ENCODE results near the genes RFTN1 and KCNH8.

GRCh38 chr3:16481348-16481647 lies 32.2 kb downstream of the RFTN1 start:
- RRBS, result no CpG with 5 or more reads among the region's 2 CpGs
CAGE:
- cytosol, long polyA plus RNA, result no peak
- long polyA plus RNA, result no peak
- nucleus, long polyA plus RNA, result no peak

DNA sequence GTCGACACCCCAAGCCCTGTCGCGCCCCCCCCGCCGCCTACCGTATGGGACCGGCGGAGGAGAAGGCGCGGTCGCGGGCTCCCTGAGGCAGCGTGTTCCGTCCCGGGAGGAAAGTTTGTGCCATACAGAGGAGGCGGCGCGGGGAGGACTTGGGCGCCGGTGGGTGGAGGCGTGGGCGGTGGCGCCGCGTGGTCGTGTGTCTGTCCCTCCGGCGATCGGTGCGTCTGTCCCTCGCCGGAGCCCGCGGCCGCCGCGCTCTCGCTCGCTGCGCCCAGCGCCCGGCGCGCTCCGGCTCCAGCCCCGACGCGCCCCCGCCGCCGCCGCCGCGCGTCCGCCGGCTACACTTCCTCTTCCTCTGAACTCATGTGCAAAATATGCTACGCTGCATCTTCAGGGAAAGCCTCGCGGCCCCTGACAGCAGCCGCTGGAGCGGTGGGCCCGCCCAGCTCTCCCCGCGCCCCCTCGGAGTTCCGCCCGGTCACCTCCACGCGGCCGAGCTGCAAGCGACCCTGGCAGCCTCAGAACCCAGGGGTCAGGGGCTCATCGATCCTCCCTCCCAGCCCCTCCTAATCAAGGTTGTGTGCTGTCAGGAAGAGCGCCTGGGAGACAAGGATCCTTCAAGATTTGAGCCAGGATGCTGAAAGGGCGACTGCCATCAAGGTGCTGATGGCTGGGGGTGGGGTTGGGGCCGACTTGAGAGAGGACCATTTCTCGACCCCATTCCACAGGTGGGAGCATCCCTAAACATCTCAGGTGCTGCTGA lies at the start of gene RFTN1:
Gene RFTN1 (minus strand): TSS at position 299 of the 763 bp plus-strand sequence.
- RRBS, result 1% methylated on average over 51 of the region's 77 CpGs
CAGE:
- cytosol, long polyA plus RNA, result no peak
- long polyA plus RNA, result no peak
- nucleus, long polyA plus RNA, result start-site peak on the minus strand centred at position 196 of the sequence, 175 bp wide, 57 and 101 reads in 2 replicates

GRCh38 chr3:16536136-16536449 lies 22.6 kb upstream of the RFTN1 start:
- RRBS, result no CpG with 5 or more reads among the region's 8 CpGs
CAGE:
- cytosol, long polyA plus RNA, result no peak
- long polyA plus RNA, result no peak
- nucleus, long polyA plus RNA, result no peak

DNA sequence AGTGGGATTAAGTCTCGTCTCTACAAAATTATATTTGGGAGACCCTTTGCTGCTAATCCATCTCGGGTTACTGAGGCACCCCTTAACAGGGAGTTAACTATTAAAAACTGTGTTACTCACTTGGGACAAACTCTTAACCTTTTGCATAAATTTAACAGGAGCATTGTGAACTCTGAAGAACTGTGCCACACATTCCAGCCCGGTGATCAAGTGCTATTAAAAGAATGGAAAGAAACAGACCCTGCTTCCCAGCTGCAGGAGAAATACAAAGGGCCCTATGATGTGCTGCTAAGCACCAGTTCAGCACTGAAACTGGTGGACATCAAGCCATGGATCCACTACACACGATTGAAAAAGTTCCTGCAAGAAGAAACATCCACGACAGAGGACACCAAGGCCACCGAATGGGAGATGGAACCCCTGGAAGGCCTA lies 114.8 kb upstream of the PLCL2 start:
- RRBS, result no CpG with 5 or more reads among the region's 6 CpGs
CAGE:
- cytosol, long polyA plus RNA, result no peak
- long polyA plus RNA, result no peak
- nucleus, long polyA plus RNA, result no peak

- RRBS, result no CpG with 5 or more reads among the region's 4 CpGs
CAGE:
- cytosol, long polyA plus RNA, result no peak
- long polyA plus RNA, result no peak
- nucleus, long polyA plus RNA, result no peak
Measured at GRCh38 chr3:17088905-17089336, 204.2 kb downstream of the PLCL2 start.

- RRBS, result no CpG with 5 or more reads among the region's 4 CpGs
CAGE:
- cytosol, long polyA plus RNA, result no peak
- long polyA plus RNA, result no peak
- nucleus, long polyA plus RNA, result no peak
Measured at GRCh38 chr3:17090117-17090645, 205.4 kb downstream of the PLCL2 start.

- RRBS, result no CpG with 5 or more reads among the region's 16 CpGs
CAGE:
- cytosol, long polyA plus RNA, result no peak
- long polyA plus RNA, result no peak
- nucleus, long polyA plus RNA, result no peak
Measured at GRCh38 chr3:17151403-17152197, 266.8 kb downstream of the PLCL2 start.

DNA sequence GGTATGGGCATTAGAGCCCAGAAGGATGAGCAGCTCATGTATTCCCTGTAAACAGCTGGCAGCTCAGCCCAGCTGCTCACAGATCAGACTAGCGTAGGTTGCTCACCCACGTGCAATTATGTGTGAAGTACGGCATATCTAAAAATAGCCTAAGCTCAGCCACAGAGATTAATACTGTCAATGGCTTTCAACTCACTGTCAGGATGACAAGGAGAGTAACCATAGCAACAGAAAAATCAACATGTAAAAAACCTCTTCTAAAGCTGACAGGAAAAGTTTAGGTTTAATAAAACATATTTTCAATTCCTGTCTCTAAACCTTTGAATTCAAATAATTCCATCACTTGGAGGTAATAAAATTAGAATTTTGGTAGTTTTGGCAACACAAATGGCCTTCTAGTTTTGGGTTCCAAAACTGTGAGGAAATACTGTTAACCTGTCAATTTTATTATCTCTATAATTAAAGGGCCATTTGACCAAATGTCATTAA lies 295.2 kb downstream of the PLCL2 start:
- RRBS, result no CpG with 5 or more reads among the region's 3 CpGs
CAGE:
- cytosol, long polyA plus RNA, result no peak
- long polyA plus RNA, result no peak
- nucleus, long polyA plus RNA, result no peak

CAGE:
- cytosol, long polyA plus RNA, result no peak
- long polyA plus RNA, result no peak
- nucleus, long polyA plus RNA, result no peak
Measured at GRCh38 chr3:17239275-17239474, 354.4 kb downstream of the PLCL2 start.

GRCh38 chr3:17733074-17733429 lies 9.4 kb downstream of the TBC1D5 start:
- RRBS, result no CpG with 5 or more reads among the region's 2 CpGs
CAGE:
- cytosol, long polyA plus RNA, result no peak
- long polyA plus RNA, result no peak
- nucleus, long polyA plus RNA, result no peak

GRCh38 chr3:18366254-18366988 lies 58.7 kb downstream of the SATB1 start:
- RRBS, result no CpG with 5 or more reads among the region's 4 CpGs
CAGE:
- cytosol, long polyA plus RNA, result no peak
- long polyA plus RNA, result no peak
- nucleus, long polyA plus RNA, result no peak

GRCh38 chr3:18743796-18744104 lies 318.6 kb upstream of the SATB1 start:
- RRBS, result no CpG with 5 or more reads among the region's 2 CpGs
CAGE:
- cytosol, long polyA plus RNA, result no peak
- long polyA plus RNA, result no peak
- nucleus, long polyA plus RNA, result no peak

DNA sequence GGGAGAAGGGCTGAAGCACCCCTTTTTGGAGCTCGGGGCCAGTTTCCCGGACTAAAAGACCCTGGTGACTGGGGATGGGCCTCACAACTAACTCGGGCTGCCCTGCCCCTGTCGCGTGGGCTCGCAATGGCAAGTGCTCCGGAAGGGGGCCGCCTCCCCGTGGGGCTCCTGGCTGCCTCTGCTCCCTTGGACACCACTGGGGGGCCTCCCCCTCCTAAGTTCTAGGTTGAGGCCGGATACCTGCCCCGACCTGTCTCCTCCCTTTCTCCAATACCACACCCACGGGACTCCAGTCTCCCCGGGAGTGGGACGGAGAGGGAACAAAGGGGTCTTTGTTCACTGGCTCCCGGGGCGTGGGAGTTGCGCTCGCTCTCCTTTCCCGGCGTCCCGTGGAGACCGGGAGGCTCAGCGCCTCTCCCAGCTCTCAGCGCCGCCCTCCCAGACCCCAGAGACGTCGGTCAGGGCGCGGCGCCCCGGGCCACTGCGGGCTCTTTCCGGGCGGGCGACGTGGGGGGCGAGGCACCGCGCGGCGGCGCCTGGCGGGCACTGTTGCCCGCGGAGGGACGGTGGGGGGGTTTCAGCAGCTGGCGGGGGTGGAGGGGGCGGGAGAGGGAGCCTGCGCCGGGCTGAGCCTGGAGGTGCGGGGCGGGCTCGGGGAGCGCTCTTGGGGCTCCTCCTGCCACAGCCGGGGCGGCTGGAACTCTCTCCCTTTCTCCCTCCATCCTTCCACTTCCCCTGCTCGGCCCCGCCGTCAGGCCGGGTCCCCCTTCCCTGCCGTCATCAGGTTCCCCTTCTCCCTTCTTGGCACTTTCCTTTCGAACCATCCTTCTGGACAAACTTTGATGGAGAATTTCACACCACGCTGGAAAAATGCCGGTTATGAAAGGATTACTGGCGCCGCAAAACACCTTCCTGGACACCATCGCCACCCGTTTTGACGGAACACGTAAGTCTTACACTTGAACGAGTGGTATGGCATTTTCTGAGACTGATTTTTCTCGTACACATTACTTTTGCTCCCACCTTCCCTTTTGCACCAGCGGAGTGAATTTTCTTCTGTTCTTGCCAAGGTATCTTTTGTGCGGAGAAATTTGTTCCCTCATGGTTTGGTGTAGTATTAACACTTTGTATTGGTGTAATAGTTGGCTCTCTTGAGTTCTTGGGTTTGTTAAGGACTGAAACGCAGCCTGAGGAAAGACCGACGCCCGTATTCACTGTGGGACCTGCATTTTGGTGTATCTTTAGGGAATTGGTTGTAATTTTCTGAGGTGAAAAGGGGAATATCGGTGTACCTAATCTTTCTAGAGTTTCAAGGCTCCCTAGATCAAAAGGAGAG lies at the start of gene KCNH8:
Gene KCNH8 (plus strand): TSS at position 661 of the 1,336 bp plus-strand sequence.
- RRBS, result 2% methylated on average over 34 of the region's 79 CpGs
CAGE:
- cytosol, long polyA plus RNA, result no peak
- long polyA plus RNA, result no peak
- nucleus, long polyA plus RNA, result no peak

DNA sequence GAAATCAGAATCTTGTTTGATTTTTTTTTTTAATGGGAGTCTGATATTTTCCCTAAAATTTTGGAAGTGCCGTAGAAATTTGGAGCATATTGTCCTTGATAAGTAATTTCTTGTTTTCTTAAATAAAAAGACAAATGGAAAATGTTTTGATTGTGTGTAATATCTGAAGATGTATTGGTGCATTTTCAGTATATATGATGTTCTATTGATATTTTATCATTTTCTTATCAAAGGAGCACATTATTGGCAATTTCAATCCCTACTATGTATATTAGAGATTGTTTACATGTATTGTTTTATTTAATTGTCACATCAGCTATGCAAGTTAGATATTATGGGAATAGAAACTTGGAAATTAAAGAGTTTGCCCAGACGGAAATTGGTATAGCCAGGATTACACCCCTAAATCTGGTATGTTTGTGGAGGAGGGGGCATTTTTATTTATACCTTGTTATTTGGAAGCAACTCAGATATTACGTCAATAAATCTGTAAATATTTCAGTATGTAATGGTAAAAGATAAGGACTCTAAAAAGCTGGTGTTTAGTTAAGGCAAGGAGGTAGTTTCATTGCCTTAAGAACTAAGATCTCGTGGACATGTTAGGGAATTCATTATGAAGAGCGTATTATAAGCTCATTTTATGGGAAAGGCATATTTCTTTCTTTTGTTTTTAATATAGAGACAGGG lies 2.0 kb downstream of the RAB5A start:
- RRBS, result no CpG with 5 or more reads among the region's 5 CpGs
CAGE:
- cytosol, long polyA plus RNA, result no peak
- long polyA plus RNA, result no peak
- nucleus, long polyA plus RNA, result no peak

DNA sequence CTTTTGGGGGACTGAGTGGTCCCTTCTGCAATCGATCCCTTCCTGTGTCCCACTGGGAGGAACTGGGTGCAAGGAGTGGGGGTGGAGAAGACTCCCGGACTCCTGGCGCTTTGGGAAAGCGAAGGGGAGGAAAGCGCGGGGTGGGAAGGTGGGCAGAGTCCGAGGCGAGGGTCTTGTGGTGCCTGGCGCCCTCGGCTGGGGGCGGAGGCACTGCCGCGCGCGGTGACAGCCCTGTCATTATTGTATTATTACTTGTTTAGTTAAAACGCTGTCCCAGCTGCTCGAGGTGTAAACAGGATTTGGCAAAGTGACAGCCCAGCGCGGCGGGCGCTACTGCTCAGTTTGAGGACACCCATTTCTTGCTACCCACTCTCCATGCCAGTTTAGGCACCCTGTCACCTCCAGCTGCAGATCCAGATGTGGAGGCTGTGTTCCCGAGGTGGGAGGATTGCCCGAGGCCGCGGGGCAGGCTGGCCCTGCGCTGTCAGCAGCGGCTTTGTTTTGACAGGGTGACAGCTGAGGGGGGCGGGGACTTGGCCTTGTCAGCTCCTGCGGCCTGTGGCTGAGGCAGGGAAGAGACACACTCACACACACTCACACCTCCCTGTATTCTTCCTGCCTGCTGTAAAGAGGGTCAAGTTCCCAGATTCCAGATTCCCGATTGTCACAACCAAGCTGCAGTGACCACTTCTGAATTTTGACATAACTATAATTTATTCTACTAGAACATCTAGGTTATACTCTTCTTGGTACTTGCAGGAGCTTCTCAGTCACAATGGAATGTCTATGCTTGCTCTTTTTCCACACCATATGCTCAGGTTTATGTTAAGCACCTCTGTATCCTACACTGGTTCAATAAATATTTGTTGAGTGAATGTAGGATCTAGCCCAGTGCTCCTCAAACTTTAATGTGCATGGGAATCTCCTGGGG lies 1.2 kb downstream of the KAT2B start:
- RRBS, result no CpG with 5 or more reads among the region's 30 CpGs
CAGE:
- cytosol, long polyA plus RNA, result no peak
- long polyA plus RNA, result no peak
- nucleus, long polyA plus RNA, result no peak

DNA sequence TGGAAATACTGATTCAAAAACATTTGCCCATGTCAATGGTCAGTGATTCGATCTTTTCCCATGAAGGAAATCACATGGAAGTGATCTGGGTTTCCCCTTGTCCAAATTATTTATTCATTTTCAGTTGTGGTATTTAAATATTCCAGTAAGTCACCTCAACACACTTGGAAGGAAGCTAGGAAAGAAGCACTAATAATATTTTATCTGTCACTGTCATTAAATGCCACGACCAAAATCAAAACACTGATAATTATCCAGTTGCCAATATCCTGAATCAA lies 78.5 kb downstream of the ZNF385D start:
- RRBS, result no CpG with 5 or more reads among the region's 2 CpGs
CAGE:
- cytosol, long polyA plus RNA, result no peak
- long polyA plus RNA, result no peak
- nucleus, long polyA plus RNA, result no peak

CAGE:
- cytosol, long polyA plus RNA, result no peak
- long polyA plus RNA, result no peak
- nucleus, long polyA plus RNA, result no peak
Measured at GRCh38 chr3:23427085-23427638, 224.0 kb downstream of the UBE2E2 start.

DNA sequence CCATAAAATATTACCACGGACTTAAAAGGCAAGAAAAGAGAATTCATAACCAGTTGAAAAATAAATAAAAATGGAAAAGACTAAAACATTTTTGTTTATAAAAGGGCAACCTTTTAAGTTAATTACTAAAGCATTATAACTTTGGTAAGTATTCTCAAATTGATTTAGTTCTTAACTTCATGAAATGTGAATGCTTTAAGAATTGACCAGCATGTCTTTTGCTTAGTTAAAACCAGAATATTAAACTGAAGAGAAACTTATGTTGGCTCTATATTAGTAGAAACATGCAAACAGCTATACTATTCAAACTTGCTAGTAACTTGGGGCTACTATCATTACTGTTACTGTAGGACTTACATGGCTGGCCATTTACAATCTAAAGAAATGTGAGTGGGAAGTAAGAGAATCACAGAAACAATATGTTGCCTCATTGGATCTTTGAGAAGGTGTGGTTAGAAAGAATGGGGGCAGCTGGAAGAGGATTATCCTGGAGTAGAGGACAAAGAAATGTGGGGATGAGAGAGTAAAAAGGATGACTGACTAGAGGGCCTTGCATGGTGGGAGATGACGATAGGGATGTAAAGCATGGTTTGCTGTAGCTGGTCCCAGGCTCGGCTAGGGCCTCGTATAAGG lies 254.5 kb upstream of the UBE2E1 start:
- RRBS, result no CpG with 5 or more reads among the region's 4 CpGs
CAGE:
- cytosol, long polyA plus RNA, result no peak
- long polyA plus RNA, result no peak
- nucleus, long polyA plus RNA, result no peak

DNA sequence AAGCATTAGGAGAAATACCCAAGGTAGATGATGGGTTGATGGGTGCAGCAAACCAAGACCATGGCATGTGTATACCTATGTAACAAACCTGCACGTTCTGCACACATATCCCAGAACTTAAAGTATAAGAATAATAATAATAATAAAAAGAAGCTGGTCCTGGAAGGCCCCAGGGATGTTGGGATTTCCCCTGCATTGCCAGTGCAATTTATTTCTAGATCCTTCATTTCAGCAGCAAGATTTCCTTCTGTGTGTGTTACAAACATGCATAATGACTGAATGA lies 186.9 kb upstream of the UBE2E1 start:
- RRBS, result no CpG with 5 or more reads among the region's 1 CpG
CAGE:
- cytosol, long polyA plus RNA, result no peak
- long polyA plus RNA, result no peak
- nucleus, long polyA plus RNA, result no peak

DNA sequence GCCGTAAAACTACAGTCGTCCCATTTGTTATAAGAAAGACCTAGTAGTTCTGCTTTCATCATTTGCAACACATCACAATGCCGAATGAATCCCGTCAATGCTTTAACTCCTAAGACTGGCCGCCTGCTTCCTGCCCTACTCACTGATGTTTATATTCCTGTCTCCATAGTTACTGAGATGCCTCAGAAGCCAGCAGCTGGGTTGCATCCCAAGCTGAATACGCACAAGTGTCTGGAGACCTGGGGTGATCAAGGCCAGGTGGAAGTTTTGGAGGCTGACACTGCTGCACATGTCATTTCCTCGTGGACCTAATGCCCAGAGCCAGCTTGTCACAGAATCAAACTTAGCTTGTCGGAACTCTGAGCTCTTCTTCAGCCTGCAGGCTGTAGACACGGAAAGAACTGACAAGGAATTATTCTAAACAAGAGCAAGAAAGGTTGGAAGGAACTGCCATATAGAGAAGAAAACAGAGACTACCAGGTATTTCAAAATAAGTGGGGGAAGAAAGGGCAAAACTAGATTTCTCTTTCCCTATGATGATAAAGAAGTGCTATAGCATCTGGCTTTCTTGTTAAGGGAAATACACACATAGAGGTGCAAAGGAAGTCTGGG lies 95.1 kb upstream of the UBE2E1 start:
- RRBS, result no CpG with 5 or more reads among the region's 9 CpGs
CAGE:
- cytosol, long polyA plus RNA, result no peak
- long polyA plus RNA, result no peak
- nucleus, long polyA plus RNA, result no peak

Data from SK-N-SH (cell line).